Fallopian tube (tissue), 1 donor: ENCODE measurements around a stretch of chr1.

DNA sequence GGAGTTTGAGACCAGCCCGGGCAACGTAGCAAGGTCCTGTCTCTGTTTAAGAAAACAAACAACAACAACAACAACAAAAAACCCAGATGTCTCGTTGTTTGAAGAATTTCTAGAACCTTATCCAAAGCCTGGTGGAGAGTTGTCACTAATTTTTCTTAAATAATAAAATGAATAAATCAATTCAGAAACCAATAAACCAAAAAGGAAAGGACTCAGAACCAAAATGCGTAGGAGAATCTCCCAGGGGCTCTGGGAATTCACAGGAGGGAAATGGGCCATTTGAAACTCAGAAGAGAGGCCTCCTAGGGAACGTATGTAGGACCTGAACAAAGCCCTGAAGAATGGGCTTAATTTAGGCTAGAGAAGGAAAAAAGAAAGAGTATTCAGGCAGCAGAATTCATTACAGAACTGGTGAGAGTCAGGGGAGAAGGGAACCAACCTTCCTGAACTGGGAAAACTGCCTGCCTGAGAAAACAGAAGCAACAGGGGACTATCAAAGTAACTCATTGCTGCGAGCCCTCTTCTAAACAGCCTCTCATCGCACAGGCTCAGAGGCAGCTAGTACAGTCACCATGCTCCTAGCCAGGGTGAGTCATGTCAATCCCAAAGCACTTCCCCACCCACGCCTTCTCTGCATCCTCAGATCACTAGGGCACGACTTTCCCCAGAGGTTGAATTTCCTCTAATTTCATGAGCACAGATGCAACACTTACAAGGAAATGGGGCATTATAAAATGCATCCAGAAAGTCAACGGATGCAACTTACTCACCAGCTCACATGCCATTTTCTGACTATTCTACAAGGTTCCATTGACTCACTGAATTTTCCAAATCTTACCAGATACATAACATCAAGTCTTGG lies 1.1 kb downstream of the C1orf100 start:
- PRO-cap: no peak

GRCh38 chr1:244408724-244409262 lies 42.9 kb downstream of the ADSS2 start:
- PRO-cap: no peak

DNA sequence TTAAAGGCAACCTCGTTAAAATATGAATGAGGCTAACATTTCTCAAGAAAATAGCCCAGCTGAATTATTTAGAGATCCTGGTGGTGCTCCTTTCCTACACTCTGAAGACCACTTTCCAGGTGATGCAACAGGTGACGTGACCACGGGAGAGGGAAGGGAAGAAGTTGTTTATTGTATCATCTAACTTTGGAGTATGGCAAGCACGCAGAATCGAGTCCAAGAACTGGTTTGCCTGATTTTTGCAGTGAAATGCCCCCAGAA lies 911 bp downstream of the DESI2 start:
- PRO-cap: bidirectional peak, plus-strand start at position 183 of the sequence, minus-strand start outside the sequence

- PRO-cap: no peak
Measured at GRCh38 chr1:244705883-244706686, 24.7 kb downstream of the ENSG00000284188 start.

DNA sequence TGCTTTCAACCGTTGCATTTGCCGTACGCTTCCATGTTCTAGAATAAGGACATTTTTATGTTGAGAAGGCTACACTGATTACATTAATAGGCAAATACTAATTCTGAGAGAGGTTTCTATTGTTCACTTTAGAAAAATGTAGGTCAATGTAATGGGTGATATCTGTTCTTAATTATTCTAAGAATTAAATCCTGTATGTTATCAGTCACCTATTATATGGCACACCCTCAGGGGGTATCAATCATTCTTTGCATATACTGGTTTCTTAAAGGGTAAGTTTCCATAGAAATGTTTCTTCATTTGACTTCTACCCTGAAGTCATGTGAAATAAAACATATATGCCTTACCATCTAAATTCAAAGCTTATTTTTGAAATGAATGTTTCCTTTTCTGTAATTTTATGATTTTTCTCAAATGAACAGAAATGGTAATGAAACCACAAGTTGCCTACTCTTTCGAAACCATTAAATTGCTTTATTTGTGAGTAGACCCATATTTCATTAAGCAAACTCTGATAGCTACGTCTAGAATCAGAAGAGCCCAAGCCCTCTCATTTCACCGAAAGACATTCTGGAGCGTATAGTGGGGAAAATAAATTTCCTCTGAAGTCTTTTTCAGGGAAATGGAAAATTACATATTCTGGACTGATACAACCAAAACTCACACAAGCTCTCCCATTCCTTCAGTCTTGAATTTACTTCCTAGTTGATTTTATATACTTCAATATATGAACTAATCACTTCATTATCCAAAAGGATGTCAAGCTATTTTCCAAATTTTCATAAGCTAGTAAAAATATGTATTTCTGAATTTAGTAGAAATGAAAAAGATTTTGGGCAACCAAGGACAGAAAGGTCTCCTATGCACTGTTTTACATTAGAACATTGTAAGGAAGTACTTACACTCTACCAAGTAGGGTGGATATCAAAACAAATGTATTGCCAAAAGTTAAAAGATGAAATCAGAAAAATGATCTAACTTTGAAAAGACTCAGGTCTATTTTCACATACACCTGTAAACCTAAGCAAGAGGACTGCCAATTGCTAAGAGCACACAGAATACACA lies 12.4 kb downstream of the COX20 start:
- PRO-cap: no peak

- PRO-cap: no peak
Measured at GRCh38 chr1:244865516-244865783, 1.1 kb upstream of the HNRNPU start.

DNA sequence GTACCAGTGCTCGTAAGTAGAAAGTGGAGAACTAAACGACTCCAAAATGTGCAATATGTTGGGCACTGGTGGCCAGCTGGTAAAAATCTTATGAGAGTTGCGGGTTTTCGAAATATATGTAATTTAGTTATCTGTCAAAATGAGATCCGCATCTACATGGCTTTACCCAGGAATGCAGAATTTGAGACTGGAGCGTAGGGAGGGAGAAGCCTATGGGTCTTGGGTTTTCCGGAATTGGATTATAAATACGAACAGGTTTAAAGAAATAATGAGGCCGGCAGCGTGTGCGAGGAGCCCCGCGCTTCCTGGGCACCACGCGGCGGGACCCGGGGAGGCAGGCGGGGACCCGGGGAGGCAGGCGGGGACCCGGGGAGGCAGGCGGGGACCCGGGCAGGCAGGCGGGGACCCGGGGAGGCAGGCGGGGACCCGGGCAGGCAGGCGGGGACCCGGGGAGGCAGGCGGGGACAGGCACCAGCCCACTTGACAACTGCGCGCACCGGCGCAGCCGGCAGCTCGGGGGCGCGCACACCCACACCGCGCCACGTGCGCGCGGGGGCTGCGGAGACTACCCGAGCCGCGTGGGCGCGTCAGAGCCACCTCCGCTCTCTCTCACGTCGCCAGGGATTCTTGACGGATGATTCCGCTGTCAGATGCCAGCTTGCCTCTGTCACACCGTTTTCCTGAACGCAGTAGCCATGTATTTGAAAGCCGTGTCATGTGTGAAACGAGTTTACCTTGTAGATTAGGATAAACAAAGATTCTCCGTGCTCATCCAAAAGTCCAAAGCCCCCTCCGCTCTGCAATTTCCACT lies 50.9 kb upstream of the EFCAB2 start:
- PRO-cap: no peak

- PRO-cap: bidirectional peak, plus-strand start at chr1:245045799, minus-strand start at chr1:245045568
Measured at GRCh38 chr1:245045231-245046159, 76.0 kb downstream of the EFCAB2 start.

DNA sequence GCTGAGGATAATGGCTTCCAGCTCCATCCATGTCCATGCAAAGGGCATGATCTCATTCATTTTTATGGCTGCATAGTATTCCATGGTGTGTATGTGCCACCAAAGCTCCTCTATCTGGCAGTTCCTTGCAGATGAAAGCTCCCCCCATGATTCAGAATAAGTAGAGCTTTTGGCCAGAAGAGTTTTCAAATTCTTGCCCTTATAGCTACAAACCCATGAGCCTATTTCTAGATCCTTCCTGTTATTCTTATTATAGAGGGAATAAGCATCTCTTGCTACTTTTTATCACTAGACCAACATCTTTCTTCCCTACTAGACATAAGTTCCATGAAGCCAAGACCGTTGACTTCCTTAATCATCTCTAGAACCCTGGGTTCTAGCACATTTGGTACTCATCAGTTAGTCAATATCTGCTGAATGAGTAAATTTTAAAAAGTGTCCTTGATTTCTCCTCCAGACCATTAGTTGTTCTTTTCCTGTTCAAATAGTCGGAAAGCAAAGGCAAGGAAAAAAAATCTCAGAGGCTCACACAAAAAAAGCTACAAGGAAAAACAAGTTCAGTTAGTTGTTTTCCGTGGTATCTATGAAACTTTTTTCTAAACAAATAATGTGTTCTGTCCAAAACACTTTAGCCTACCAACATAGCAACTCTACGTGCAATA lies 419.9 kb downstream of the SMYD3 start:
- PRO-cap: no peak

DNA sequence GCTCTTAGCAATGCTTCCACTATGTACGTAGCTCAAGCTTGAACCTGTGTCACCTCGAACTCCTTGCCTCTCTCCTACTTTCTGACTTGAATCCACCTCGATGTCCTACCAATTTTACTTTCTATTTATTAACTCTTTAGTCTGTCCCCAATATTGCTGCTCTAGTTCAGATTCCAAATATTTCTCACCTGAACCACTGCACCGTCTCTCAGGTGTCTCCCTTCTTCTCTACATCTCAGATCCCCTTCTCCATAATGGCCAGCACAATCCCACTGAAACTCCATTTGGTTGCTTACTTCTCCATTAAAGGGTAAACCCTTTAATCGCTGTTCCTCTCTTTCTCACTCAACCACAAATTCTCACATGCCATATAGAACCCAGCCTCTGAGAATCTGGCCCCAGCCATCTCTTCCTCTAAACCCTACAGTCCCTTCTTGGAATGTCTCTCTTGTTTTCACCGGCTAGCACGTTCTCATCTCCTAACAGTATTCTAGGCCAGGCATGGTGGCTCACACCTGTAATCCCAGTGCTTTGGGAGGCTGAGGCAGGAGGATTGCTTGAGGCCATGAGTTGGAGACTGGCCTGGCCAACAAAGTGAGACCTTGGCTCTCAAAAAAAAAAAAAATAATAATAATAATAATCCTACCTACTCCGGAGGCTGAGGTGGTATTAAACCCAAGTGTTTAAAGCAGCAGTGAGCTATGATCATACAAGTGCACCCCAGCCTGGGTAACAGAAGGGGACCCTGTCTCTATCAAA lies 404.8 kb downstream of the SMYD3 start:
- PRO-cap: no peak

DNA sequence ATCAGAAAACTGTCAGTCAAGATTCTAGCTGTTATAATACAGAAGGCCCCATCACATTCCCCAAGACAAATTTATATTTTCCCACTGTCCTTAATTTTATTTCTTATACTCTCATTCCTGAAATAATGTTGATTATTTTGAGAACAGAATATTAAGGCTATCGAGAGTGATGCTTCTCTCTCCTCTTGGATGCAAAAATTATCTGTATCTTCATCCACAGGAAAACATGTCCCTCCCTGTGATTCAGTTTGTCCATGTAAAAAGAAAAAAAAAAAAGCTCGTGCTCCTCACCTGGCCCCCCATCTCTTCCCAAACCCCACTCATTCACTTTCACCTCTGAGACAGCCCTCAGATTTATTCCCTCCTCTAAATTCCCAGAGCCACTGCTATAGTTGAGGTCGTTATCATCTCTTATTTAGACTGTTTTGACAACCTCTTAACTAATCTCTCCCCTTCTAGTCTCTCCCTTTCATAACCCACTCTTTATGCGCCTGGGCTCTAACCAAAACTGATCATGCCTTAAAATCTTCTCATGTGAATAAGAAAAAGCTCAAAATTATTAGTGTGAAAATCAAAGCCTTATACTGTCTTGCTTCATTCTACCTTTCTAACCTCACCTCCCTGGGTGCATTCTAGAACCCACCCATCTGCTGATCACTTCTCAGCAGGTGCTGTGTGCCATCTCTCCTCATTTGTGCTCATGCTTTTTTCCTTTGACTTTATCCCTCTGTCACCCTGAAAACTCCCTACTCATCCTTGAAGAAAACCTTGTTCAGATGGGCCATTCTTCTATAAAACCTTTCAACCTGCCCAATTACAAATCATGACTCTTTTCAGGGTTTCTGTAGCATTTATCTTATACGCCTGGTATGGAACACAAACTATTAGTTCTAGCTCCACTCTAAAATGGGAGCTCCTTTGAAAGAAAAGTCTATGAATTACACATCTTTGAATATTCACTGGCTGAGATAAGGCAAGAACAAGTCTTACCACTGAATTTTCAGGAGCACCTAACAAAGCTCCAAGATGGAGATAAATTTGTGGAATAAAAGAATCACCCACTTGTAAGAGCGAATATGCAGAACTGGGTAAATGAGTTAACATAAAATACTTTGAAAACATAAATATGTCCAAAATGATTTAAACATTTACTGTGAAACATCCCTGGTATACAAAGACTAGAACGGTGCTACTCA lies 403.5 kb downstream of the SMYD3 start:
- PRO-cap: no peak

DNA sequence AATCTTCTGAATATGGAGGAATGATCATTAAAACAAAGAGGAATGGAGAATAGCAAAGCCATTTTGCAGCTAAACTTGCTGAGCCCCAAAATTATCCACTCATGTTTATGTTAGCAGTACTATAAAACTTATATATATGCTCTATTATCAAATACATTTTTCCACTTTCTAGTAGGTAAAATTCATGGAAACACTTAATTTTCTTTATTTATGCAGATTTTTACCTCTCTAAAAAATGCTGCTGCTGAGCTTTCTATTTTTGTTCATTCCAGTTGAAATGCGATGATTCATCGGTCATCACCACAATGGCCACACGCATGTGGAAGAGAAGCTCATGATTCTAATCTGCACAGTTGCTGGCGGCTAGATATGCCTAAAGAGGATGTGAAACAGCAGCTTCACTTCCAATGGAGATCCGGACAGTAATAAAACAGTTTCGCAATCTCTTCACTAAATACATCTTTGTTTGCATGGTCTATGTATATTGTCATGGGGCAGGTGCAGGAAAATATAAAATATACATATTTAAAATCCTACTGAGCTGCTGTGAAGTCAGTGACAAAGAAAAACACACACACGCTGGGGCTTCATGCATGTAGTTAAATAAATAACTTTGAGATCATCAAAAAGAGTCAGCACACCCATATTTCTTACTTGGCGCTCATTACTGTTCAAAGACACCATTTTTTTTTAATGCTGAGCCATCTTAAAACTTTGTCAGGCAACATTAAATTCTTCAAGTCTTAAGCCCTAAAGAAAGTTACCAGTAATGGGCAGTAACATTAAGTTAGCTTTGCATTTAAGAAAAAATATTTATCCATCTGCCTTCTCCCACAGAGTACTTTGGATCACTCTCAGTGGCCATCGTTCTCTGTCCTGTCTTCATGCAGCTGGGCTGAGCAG lies 292.1 kb downstream of the SMYD3 start:
- PRO-cap: no peak

DNA sequence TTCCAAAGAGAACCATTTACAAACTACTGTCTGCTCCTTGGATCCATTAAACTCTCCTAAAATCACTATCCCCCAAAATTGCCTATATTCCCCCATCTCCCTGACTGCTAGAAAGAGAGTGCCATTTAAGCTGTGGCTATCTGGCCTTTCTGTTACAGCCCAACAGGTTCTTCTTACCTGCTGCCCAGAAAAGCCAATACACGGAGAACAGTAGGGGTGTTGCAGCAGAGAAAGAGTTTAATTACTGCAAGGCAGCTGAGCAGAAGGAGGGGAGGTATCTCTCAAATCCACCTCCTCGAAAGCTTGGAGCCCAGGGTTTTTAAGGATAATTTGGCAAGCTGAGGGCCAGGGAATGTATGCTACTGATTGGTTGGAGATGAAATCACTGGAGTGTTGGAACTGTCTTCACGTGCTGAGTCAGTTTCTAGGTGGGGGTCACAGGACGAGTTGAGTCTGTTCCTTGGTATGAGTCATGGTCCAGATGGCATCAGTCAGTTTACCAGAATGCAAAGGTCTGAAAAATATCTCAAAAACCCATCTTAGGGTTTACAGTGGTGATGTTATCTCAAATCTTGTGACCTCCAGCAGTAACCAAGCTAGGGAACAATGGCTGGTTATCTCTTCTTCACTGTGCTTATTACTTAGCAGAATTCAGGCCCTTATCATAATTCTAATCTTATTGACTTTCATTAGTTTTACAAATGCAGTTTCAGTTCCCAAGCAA lies 89.8 kb downstream of the SMYD3 start:
- PRO-cap: no peak

- PRO-cap: no peak
Measured at GRCh38 chr1:246591442-246592149, 25.3 kb downstream of the CNST start.

DNA sequence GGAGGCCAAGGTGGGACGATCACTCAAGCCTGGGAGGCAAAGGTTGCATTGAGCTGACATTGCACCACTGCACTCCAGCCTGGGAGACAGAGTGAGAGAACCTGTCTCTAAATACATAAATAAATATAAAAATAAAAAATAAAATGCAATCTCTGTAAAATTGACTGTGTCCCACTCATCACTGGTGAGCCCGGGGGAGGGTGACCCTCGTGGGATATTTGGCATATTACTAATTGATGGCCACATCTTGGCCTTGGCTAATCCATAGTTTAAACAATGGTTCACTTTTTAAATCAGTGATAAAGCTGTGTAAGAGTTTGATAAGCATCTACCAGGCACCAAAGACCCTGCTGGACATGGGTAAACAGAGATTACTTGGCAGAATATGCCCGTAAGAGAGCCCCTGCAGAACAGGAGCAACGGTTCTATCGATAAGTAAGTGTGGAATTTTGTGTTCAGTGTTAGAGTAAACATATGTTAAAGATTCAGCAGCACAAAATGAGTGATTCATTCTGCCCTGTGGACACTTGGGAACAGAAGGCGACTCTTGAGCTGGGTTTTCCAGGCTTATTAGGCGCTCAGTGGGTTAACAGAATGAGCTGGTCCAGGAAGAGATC lies 55.7 kb downstream of the CNST start:
- PRO-cap: no peak

DNA sequence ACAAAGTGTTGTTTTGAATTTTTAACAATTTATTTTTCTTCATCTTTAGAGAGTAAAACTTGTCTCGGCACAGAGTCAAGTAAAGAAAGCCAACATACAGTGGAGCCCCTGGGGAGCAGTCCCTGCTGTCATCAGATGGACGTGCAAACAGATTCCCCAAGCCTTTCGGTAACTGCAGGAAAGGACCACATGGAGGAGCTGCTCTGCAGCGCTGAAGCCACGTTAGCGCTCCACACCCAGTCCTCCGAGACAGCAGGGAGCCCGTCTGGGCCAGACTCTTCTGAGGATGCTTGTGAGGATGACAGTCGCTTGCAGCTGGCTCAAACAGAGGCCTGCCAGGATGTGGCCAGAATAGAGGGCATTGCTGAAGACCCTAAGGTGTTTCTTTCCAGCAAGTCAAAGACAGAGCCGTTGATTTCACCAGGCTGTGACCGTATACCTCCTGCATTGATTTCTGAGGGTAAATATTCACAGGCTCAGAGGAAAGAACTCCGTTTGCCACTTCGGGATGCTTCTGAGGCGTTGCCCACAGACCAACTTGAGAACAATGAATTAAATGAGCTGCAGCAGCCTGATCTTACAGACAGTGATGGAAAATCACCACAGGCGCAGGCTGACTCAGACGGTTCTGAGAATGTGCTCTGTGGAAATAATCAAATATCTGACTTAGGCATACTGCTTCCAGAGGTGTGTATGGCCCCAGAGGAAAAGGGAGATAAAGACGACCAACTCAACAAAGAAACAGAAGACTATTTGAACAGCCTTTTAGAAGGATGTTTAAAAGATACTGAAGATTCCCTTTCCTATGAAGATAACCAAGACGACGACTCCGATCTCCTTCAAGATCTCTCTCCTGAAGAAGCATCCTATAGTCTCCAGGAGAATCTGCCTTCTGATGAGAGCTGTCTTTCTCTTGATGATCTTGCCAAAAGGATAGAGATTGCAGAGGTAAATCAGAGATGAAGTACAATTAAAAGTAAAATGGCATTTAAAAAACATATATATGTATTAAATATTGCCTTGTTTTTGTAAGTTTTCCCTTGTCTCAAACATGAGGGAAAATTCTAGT lies 76.8 kb upstream of the SCCPDH start:
- PRO-cap: no peak

DNA sequence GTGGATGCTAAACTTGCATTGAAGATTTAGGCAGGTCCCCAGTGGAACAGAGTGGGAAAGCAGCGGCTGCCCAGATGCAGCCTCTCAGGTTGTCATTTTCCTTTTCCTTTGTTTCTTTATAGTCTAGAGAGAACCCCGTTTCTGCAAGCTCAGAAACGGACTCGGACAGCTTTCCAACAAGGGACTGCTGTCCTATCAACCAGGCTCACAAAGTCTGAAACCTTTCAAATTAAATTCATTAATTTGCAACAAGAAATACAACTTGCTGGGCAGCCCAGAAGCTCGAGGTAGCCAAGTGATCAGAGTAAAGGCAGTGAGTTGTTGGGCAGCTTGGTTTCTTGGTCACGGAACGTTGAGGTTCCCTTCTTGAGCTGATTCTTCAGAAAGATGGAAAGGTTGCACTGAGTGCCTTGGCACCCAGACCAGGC lies 55.0 kb downstream of the SCCPDH start:
- PRO-cap: no peak

DNA sequence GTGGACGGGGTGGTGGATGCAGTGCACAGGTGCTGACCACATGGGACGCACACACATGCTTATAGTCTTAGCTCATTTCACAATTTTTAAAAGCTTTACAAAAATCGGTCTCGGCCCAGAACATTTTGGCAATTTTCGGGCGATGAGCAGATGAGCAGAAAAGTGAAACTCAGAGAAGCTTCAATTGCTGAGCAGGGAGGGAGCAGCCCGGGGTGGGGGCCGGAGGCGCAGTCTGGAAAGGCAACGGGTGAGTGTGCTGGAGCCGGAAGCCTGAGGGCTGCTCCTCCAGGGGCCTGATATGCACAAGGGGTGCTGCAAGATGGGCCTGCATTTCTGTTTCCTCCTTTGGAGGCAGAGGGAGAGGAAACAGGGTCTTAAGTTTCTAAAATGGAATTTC lies 60.6 kb downstream of the SCCPDH start:
- PRO-cap: no peak

DNA sequence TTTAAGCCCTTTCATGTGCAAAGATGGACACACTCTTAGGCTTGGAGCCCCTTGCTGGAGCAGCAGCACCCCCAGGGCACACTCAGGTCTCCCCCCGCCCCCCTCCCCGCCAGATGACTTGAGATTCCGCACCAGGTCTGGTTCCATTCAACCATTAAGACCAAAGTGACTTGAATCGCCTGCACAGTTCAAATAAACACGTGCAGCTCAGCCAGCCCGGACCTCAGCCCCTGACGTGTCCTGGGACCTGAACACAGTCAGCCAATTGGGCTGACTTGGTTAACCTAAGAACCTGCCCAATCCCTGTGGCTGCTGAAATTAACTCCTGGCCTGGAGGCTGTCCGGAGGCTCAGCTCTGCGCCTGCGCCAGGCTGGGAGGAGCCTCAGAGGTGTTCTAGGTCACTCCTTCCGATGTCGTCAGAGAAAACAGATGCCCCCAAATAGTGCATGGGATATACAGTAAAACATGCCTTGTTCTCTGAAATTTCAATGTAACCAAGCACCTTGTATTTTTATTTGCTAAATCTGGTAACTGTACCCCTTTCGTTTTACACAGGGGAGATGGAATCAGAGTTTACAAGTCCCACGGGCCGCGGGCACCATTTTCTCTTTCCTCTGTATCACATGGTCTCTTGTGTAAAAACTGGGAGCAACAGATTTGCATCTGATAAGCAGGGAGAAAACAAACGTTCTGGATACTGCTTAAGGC lies 73.4 kb downstream of the SCCPDH start:
- PRO-cap: no peak

DNA sequence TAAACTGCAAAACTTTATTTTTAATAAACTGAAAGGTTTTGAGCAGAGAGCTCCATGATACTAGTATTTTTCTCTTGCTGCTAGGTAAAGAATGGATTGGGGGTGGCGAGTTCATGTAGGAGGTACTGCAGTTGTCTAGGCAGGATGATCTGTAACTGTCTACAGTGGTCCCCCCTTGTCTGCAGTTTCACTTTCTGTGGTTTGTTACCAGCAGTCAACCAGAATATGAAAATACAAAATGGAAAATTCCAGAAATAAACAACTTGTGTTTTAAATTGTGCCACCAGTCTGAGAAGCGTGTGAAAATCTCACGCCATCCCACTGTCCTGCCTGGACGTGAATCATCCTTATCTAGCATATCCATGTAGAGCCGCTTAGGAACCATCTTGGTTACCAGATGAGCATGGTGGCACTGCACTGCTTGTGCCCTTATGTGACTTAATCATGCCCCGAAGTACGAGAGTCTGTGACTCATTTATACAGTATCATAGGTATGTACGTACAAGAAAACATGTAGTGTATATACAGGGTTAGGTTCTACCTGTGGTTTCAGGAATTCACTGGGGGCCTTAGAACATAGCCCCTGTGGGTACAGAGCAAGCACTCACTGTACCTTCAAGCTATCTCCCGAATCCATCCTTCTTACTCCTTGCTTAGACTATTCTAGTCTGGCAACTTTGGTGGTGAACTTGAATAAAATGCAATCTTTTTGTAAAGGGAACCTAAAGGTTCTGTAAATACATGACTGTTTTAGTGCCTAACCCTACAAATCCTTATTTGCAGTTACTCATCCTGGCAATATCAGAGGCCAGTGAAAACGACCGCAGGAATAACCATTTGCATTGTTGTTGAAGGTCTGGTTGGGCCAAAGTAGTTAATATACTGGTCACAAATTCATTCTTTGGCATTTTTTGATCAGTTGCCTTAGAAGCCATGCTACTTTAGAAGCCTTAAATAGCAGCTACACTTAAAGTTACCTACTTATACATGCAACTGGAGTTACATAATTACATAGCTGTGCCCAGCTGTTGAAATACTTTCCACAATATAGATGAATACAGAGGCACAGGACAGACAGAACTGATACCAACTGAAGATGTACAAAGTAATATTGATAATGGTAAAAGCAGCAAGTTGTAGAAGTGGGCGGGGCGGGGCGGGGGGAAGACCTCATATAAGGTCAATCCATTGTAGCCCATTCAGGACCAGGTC lies 93.9 kb downstream of the AHCTF1 start:
- PRO-cap: no peak